Gastroesophageal sphincter (tissue), 4 donors: ENCODE measurements around a stretch of chr22.

DNA sequence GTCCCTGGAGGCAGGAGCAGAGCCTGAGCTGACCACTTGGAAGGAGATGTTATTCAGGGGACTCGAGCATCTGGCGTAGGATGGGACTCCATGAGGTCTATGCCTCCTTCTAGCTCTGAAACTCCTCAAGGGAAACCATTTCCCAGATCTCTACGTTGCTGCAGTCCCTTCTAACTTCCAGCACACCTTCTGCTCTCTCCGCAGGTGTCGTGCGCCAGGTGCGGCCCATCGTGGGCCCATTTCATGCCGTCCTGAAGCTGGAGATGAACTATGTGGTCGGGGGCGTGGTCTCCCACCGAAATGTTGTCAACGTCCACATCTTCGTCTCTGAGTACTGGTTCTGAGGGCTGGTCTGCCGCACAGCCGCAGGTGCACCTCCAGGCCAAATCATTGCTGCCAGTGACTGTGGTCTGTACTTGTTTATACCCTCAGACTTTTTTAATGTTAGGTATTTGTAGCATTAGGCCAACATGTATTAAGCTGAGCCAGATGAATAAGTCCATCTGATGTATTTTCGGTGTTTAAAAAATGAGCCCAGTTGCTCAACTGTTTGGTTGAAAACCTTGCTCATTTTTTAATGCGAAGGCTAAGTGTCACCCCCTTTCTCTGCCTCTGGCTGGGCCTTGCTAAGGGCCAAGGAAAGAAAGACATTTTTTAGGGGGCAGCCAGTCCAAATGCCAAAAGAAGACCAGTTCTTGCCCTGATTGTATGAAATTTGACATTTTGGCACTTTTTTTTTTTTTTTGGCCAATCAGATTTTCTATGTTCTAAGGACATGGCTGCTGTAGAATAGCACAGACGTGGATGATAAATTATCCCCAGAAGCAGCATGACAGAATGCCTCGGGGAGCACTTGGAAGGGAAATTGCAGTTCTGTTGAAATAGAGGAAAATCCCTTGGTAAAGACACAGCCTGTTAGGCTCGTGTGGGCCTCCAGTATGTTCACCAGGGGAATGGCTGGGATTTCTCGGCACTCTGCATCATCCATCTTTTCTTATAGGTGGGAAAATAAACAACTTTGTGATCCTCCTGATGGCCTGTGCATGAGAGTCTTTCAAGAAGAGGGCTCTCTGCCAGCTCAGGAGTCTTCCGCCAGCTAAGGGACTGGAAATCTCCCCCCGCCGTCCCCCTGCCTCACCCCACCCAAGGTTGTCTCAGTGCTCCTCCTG, 71.1 kb upstream of the ATXN10 start:
- PRO-cap: no peak
- RAMPAGE, long total RNA, 4 experiments: no peak in any of the 4 experiments

- PRO-cap: no peak
- RAMPAGE, long total RNA, 4 experiments: no peak in any of the 4 experiments
Measured at GRCh38 chr22:45626187-45626764, 45.4 kb upstream of the ATXN10 start.

DNA sequence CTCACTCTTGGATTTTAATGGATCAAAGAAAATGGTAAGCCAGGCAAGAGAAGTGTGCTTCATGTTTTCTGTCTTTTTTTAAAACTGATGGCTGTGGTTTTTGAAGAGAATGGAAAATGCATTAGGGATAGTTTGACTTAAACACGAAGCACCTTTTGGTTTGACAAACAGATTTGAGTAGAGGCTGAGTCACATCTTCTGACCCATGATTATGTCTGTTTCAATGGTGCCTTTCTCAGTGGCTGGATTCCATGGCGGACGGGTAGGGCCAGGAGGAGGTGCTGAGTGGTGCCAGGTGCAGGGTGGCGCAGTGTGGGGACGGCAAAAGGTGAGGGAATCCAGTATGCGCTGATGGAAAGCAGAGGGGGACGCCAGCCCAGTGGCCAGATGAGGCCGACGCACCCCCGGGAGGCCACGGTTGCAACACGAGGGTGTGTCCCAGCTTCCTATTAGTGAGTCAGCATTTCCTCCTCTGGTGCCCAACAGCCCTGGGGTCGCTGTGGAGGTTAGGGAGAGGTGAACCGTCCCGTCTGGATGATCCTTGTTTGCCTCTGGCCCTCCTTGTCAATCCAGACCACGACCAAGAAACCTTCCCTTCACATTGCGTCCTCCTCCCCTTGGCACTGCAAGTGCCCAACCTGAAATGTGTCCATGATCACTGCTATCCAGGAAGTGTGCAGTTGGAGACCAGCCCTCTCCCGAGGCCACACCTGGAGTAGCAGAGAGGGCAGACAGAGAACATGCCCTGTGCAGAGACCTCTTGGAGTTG, 32.7 kb upstream of the ATXN10 start:
- PRO-cap: no peak
- RAMPAGE, long total RNA, 4 experiments: no peak in any of the 4 experiments

DNA sequence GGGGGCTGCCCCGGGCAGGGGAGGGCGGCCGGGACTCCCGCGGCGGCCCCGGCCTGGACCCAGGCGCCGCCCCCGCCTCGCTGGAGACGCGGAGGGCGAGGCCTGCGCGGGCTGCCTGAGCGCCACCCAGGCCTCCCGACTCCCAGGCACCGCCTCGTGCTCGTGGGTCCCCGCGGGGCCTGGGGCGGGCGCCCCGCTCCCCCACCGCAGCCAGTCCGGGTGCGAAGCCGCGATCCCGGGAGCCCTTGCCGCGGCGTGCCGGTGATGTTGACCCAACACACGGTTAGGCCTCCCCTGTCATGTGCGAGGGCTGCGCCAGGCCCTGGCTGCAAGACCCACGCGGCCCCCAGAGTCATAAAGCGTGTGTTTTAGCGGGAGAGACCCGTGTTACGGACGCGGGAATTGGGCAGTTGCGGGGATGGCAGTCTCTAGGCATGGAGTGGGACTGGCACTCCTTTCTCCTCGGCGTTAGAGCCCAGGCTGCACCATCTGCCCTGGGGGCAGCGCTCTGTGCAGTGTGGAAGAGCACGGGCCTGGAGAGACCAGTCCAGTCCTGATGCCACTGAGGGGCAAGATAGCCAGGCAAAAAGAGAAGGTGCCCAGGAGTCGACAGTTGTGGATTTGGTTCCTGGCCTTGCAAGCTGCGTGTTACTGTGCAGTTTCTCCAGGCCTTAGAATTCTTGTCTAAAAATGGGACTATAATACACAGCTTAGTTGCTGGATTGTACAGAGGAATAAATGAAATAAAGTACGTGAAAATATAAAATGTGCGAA, 749 bp downstream of the ATXN10 start:
- PRO-cap: bidirectional peak, plus-strand start at position 125 of the sequence, minus-strand start at position 82 of the sequence; unidirectional peak, minus-strand start at position 441 of the sequence
- RAMPAGE, long total RNA, 4 experiments: no peak in any of the 4 experiments

DNA sequence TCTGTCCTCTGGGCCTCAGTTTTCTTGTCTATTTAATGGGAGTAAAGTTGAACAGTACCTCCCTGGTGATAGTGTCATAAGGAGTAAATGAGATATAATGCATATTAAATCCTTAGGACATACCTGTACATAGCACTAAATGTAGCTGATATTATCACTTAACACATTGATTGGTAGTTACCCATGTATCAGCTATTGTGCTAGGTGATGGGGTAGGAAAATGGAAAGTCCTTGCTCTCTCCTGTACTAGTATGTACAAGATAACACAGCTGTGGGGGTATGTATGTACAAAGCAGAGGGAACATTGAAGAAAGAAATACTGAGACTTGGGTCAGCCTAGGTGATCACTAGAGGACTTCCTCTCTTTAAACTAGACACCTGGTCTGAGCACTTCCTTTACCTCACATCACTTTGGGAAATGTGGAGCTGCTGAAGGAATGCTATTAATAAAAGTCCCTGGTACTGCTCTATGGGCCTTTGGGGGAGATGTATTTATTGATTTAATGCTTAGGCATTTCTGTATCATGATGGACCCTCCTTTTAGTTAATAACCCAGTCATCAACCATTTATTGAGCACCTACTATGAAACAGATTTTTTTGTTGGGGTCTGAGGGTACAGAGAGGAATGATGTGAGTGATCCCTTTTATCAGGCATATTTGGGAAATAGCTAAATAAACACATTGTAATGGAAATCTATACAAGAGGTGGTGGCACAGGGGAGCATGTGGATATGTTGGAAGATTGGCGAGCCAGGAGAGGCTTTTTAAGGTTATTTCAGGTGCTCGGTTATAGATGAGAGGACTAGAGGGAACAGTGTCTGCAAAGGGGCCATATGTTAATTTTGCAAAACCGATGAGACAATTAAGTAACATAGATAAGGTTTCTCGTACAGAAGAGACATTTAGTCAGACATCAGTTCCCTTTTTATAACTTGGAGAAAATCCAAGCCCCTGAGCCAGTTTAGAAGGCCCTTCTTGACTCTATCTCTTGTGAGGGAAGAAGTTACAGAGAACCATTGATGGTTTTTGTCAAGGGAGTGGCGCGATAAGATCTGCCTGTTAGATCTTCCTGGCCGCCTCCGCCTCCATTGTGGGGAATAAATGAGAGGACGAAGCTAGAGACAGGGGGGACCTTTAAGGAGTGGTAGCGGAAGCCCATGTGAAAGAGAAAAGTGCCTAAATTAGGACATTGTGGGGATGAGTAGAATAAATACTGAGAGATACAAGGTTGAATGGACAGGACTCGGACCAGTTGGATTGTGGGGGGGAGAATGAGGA, 1.8 kb downstream of the ATXN10 start:
- PRO-cap: no peak
- RAMPAGE, long total RNA, 4 experiments: start-site peak on the plus strand in 1 of 4 experiments, centred at position 1,070 of the sequence, 5 reads per replicate

DNA sequence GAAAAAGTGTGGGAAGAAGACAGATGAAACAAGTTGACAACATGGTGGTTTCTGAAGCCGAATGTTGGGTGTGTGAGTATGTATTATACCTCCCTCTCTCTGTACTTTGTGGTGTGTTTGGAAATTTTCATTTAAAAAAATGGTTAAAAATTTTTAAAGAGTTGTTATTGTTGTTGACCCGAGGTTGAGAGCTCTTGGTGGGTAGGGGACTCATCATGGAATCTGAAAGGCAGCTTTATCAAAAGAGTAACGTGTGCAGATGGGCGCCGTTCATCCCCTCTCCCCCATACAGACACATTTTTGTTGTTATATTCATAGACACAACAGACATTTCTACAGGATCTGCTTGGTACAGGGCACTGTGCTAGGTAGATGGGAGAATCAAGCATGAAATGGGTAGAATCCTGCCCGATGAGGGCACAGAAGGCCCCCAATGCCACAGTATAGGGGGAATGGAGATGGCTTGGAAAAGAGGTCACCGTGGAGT, 97.4 kb downstream of the ATXN10 start:
- PRO-cap: no peak
- RAMPAGE, long total RNA, 4 experiments: no peak in any of the 4 experiments

DNA sequence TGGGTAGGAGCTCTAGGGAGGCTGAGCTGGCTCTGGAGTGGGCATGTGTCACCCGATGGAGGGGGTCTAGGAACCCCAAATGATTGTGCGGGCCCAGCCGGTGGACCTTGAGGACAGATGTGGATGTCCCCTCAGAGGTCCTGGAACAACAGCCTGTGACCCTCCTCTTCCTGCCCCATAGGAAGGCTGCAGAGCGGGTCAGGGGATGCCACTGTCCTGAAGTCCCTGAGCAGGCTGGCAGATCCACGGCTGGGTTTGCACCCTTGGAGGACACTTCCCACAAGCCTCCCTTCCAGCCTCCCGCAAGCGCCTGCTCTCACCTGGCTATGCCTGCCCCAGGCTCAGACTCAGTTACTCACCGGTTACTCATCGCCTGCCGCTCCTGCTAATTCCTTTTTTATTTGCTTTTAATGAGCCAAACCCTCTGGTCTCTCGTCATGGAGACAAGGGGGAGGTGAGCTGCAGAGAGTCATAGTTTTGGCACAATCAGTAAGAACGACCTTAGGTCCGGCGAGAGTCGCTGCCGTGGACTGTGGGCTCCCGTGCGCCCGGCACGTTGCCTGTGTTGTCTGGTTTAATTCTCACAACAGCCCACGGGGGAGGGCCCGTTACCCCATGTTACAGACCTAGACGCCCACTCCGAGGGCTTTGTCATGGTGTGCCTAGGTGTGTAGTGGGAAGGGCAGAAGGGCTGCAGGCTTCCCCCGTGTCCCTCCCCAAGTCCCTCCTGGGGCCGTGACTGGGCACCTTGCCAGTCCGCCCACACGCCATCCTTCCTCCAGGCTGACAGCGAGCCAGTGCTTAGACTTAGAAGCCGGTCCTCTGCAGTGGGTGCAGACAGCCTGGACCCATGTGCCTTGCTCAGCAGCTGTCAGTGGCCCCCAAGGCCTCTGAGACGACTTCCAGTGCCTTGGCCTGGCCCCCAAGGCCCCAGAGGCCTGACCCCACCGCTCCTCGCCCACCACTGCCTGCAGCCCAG, 42.3 kb downstream of the WNT7B start:
- PRO-cap: no peak
- RAMPAGE, long total RNA, 4 experiments: no peak in any of the 4 experiments

DNA sequence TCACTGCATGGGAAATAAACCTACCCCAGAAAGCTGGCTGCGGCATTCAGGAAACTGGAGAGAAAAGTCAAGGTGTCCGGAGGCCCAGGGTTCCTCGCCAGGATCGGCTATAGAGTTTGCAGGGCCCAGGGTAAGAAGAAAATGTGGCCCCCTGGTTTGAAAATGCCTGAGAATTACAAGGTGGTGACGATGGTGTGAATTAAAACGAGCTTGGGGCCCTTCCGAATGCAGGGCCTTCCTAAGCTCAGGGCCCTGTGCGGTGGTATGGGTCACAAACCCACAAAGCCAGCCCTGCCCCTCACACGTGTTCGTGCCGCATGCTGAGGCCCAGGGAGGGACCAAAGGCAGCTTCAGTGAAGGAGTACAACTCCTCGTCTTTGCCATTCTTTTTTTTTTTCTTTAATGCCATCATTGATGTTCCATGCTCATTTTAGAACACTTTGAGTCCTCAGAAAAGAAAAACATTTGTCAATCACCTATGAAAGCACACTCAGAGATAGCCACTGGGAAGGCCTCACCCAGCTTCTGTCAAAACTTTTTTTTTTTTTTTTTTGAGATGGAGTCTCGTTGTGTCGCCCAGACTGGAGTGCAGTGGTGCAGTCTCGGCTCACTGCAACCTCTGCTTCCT, 71.3 kb upstream of the WNT7B start:
- PRO-cap: no peak
- RAMPAGE, long total RNA, 4 experiments: no peak in any of the 4 experiments

DNA sequence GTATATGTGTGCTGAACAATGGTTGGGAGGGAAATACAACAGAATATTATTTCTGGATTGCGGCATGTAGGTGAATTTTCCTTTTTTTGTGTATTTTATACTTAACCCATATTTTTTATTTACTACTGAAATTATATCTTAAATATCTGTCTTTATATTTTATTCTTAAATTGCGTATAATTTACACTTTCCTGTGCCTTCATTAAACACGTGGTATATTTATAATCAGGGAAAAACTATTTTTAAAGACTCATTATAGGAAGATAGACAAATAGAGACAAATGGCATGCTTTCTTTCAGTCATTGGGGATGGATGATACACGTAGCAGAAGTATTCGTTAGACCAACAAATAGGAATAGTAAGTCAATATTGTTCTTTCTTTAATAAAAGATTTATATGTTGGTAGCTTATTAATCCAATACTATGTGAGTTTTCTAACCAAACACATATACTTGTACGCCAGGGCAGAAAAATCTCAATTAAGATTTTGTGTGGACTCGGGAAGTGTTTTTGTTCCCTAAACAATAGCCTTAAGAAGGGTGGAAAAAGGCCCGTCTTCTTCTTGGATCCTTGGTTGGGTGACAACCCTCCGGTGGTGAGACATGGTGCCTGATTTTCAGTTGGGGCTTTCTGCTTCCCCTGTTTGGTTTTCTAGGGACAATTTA, 83.3 kb upstream of the WNT7B start:
- PRO-cap: no peak
- RAMPAGE, long total RNA, 4 experiments: no peak in any of the 4 experiments

DNA sequence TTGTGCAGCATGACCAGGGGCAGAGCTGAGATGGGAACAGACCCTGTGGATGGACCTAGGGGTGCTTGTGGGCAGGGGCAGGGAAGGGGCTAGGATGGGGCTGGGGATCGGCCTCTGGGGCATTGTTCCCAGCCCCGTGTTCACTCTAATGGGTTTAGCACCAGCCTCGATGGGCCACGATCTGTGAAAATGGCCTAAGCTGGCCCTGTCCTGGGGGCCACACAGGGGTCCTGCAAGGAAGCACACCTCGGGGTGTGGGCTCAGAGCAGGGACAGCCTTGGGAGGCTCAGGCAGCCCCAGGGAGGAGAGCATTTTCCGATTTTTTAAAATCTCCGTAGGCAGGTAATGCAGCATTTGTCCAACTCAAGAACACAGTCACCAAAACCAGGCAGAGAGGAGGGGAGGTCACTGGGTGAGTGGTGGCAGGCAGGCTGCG, 56.0 kb upstream of the PPARA start:
- PRO-cap: no peak
- RAMPAGE, long total RNA, 4 experiments: no peak in any of the 4 experiments

DNA sequence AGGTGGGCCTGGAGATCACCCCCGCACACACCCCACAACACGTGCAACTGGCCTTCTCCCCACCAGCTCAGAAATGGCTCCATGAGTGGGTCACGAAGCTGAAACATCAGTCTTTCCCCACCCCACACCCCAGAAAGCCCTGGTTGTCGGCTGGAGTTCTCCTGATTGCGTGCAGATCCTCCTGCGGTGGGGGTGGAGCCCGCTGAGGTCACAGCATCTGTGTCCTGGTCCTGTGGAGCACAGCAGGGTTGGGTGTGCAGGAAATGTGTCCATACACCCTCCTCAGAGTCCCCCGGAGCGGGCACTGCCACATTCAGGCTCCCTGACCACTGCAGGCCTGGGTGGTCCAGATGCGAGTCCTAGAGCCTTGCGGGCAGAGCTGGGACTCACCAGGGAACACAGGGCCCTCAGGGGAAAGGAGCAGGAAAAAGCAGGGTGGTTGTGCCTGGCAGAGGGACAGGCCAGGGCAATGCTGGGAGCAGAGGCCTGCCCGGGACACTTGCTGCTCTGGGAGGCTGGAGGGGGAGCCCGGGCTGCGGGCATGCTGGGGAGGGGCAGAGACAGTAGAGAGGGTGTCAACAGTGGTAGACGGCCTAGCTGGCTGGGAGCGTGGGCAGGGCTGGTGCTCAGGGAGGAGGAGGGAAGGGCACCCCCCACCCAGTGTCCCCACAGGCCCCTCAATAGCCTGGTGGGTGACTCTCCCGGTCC, 42.4 kb upstream of the PPARA start:
- PRO-cap: no peak
- RAMPAGE, long total RNA, 4 experiments: no peak in any of the 4 experiments

DNA sequence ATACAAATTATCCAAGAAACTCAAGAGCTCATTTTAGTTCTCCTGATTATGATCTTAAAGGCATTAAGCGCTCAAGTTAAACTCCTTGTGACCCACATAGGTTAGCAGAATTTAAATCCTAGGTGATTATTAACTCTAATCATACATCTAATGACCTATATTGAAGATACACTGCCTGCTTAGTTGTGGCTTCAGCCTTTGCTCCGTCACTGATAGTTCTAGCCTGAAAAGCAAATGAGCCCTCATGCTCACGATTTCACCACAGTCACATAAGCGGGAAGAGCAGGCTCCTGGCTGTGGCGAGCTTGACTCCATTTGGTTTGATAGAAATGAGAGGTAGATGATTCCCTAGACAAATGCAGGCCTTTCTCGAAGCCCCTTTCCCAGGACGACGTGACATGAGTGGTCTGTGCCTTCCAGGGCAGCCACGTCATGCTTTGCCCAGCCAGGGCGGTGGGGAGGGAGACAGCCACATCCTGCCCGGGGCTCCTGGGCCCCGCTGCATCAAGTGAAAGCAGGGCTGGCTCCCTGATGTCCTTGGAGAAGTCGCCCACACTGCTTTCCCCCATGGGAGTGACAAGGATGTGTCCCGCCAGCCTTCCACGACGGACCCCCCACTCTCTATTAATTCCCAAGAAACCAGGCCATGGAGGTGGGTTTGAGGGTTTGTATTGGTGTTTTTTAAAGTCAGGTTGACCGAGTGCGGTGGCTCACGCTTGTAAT, 13.1 kb downstream of the PPARA start:
- PRO-cap: no peak
- RAMPAGE, long total RNA, 4 experiments: no peak in any of the 4 experiments

DNA sequence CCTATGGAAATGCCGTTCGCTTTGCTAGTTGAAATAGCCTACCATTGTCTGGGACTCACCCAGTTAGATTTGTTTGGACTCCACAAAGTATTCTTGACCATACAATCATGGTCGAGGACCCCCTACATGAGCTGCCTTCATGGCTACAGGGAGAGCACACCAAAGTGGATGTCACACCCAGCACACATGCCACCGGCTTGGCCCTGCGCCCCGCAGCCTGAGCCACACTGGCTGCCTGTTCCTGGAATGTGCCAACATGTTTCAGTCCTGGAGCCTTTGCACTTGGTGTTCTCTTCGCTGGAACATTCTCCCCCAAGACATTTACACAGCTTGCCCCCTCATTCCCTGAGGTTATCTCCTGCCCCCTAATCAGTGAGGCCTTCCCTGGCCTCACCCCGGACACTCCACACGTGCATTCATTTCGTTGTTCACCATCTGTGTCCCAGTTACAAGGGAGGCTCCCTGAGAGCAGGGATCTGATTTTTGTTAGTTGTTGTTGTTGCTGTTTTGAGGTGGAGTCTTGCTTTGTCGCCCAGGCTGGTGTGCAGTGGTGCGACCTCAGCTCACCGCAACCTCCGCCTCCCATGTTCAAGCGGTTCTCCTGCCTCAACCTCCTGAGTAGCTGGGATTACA, 46.0 kb downstream of the PPARA start:
- PRO-cap: no peak
- RAMPAGE, long total RNA, 4 experiments: no peak in any of the 4 experiments

- PRO-cap: no peak
- RAMPAGE, long total RNA, 4 experiments: no peak in any of the 4 experiments
Measured at GRCh38 chr22:46244166-46244699, 5.9 kb downstream of the CDPF1 start.

GRCh38 chr22:46275717-46276453, 8.1 kb downstream of the TTC38 start:
- PRO-cap: no peak
- RAMPAGE, long total RNA, 4 experiments: no peak in any of the 4 experiments

DNA sequence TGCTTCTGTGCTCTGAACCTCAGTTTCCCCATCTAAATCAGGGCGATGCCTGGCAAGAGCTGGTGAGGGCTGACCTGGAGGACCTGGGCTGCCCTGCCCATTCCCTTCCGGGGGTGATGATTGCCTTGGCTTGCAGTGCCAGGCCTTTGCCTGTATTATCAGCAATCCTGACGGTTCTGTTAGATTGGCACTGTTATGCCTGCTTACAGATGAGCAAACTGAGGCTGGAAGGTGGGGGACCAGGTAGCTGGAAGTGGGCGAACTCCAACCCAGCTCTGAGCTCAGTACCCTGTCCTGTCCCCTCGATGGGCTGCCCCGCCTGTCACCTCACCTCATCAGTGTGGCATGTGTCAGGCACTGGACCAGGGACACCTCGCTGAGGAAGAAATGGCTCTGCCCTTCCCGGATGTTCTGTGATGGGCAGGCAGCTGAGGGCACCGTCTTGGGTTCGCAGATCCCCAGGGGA, 7.7 kb upstream of the GTSE1 start:
- PRO-cap: no peak
- RAMPAGE, long total RNA, 4 experiments: no peak in any of the 4 experiments

GRCh38 chr22:46536414-46536843, 991 bp downstream of the CELSR1 start:
- PRO-cap: no peak
- RAMPAGE, long total RNA, 4 experiments: no peak in any of the 4 experiments

DNA sequence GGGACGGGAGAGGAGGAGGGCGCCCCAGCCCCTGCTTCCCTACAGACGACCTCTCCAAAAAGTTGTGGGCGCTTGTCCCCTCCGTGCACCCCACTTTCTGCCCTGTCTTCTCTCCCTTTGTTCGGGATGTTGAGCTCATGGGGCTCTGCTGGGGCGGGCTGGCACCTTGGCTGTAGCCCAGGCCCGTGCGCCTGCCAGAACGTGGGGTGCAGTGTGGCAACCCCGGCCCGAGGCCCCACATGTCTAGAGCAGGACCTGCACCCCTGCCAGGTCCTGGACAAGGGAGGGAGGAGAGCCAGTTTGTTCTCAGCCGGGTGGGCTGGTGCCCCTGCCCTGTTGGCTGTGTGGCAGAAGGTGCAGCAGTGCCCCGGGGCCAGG, 40.3 kb upstream of the CELSR1 start:
- PRO-cap: no peak
- RAMPAGE, long total RNA, 4 experiments: no peak in any of the 4 experiments

- PRO-cap: no peak
- RAMPAGE, long total RNA, 4 experiments: no peak in any of the 4 experiments
Measured at GRCh38 chr22:46579756-46580279, 40.4 kb upstream of the GRAMD4 start.

DNA sequence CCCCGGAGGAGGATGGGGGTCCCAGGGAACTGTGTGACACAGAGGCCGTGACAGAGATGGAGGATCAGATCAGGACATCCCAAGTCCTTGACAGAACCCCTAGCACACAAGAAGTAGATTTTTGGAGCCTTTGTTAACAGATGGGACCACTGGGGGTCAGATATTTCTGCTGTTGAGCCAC, 21.3 kb upstream of the GRAMD4 start:
- PRO-cap: no peak
- RAMPAGE, long total RNA, 4 experiments: no peak in any of the 4 experiments